ENCODE measurements around the gene RSPH3.

- PRO-cap = no peak
Measured at GRCh38 chr6:158083260-158083856, 84.7 kb downstream of the SERAC1 start.

GRCh38 chr6:158086426-158087463 lies 81.3 kb downstream of the SERAC1 start:
- PRO-cap = no peak

- PRO-cap = no peak
Measured at GRCh38 chr6:158323956-158325019, 12.0 kb downstream of the TULP4 start.

DNA sequence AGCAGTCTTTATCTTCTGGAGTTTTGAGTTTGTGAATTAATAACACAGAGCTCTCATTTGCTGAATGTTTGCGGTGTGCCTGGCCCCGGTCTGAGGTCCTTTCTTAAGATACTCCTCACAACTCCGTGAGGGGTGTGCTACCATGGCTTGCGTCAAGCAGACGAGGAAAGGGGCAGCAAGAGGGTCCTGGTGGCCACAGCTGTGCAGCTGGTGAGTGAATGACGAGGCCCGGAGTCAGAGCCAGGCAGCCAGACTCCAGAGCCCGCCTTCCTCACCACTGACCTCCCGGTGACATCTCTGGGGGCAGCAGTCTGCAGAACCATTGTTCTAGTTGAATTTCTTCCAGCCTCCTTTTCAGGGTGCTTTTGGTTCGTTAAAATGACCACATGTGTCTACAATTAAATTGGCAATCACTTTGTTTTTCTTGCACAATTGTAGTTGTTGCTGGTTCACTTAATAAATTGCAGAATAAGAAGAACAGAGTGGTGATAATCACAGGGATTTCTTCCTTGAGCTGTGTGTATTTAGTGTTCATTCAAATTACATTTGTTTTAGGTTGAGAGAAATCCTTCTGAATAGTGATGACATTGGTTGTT lies 96.3 kb downstream of the TULP4 start:
- PRO-cap = no peak

DNA sequence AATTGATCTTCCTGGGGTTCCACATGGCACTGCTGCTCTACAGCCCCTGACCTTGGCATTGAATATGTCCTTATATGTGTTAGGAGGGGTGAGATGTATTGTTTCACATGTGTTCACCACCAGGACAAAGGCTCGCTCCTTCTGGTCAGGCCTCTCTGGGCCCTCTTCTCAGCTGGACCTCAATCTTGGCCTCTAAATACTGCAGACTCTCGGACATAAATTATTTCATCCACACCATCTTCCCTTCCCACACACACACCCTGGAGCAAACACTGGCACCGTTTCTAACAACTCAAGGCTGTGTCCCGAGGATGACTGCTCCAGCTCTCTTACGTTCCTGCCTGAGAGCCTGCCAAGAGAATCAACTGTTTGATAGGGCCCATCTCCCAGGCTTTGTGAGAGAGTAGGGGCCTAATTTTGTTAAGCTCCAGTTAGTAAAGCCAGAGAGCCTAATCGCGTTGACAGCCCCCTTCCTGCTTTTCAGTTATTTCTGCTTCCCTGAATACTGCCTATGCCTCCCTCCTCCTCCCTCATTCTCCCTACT lies 118.3 kb upstream of the TMEM181 start:
- PRO-cap = no peak

DNA sequence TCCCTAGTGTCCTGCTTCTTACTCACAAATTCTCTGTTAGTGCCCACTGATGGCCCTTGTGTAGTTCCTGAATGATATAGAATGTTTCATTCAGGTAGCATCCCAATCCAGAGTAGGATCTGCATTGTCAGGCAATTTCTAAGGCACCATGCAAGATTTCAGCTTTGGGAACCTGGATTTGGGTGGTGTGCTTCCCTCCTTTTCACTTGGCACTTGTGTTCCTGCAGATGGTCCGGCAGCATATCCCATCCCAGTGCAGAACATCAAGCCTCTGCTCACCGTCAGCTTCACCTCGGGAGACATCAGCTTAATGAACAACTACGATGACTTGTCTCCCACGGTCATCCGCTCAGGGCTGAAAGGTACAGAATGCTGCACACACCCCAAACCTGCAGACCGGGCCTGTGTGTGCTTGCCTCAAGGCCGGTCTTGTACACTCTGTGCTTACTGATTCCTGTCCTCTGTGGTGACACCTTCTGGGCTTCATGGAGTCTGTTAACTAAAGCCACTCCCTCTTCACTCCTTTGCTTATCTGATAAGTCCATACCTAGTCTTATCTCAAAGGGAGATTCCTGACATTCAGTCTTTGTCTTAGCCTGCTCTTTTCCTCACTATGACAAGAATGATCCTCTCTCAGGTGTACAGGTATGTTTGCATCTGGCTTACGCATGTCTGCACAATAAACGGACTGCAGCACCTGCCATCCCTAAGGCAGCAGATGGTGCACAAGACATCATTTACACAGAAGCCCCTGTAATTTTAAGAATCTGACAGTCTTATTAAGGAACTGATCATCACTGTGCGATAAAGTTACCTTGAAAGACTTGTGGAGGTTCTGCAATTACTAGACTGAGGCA lies 107.8 kb upstream of the TMEM181 start:
- PRO-cap = no peak

GRCh38 chr6:158479726-158479972 lies 80.2 kb upstream of the TMEM181 start:
- PRO-cap = no peak

- PRO-cap = no peak
Measured at GRCh38 chr6:158609372-158609930, 35.1 kb downstream of the DYNLT1 start.

GRCh38 chr6:158631668-158632056 lies 12.9 kb downstream of the DYNLT1 start:
- PRO-cap = no peak

DNA sequence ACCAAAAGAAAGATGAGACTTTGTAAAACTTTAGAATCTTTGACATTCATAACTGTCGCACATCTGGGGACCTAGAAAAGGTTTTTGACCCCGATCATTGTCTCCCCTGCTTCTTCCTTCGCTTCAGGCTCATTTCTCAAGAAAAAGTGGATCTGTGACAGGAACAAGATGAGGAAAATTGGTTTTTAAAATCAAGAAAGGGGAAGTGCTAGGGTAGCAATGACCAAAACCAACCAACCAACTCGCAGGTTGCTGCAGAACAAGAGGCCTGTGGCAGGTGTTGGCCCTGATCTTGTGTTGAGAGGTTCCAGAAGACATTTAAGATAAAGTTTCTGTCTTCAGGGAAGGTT lies 17.7 kb downstream of the SYTL3 start:
- PRO-cap = no peak

GRCh38 chr6:158760219-158760420 lies 59.0 kb downstream of the EZR start:
- PRO-cap = no peak

DNA sequence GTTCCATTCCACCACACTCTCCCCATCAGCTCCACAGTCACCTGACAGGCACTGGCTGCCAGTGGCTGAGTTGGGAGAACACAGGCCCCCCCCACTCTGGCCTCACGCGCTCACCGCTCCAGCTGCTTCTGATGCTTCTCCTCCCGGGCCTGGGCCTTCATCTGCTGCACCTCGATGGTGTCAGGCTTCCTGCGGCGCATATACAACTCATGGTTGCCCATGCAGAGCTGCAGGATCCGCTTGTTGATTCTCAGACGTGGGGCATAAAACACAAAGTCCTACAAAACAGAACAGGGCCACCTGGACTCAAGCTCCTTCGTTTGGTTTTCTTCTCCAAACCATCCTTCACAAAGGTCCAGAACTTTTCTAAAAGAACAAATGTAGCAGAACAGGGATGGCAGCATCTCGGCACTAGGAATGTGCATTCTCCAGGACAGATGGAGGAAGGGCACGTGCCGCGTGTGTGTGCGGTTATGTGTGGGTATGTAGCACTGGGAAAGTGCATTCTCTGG lies 48.0 kb downstream of the EZR start:
- PRO-cap = no peak

DNA sequence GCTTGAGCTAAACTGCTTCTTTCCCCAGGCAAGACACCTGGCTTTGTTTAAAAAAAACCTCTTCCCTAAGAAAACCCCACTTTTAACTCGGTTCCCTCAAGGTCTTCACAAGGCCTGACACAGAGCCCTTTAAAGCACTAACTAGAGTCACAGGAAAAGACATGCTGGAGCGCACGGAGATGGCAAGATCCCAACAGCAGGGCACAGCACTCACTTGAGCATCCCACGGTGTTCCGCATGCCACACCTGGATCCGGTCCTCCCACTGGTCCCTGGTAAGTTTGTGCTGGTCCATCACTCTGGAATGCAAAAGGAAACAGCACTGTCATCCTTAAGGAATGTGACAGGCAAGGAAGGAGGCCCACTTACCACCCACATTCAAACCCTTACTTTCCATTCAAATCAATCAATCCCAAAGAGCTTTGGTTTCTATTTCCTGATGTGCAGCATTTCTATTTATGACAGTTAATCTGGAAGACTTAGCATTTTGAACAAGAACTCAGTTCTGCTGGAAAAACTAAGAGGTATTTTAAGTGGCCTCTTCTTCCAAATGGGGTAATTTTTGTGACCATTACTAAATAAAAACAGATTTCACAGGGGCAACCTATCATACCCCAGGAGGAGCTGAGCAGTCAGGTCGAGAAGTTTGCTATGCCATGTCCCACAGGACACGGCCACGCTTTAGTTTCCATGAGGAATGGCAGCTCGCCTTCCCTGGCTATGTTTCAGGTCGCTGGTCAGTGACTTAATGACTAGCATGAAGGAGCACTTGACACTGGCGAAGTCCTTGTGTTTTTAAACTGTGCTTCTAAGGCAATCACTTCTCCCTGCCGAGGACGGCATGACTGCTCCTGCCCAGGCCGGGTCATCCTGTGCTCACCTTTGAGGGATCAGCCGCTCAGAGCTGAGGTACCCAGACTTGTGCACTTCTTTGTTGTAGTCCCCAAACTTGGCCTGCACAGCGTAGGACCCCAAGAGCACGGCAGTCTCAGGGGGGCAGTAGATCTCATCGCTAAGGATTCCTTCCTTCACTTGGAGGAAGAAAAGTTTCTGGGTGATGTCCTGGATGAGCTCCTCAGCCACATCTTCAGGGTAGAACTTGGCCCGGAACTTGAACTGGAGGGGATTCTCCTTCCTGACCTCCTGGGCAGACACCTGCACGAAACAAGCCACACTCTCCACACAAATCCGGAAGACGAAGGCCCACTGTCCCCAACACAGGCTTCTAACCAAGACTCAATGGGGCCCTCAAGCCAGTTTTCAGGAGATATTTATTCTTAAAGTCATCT lies 34.3 kb downstream of the EZR start:
- PRO-cap = unidirectional peak, minus-strand start at position 1,090 of the sequence

DNA sequence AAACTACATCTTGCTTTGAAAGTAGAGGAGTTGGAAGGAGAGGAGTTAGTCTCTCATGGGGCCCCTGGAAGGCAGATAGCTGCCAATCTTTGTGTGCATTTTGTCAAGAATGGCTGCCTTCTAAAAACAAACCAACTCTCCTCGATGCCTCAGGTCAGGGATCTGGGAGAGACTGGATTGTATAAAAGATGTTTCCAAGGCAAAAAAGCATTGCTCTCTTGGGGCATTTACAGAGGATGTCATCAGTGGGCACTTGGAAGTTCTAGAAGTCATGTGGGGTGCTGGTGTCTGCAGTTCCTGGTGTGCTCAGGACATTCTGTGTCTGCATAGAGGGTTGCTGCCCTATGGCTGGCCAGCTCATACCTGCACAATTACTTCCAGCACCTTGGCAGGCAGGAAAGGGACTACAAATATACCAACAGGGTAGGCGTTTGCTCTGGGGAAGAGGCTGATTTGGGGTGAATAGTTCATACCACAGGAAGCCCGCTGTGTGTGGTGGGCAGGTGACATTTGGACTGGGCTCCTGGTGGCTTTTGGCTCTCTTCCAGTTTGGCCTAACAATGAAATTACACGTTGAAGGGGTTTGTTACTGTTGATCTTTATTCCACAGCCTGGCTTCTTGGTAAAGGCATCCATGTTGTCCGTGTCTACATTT lies 88.4 kb downstream of the RSPH3 start:
- PRO-cap = bidirectional peak, plus-strand start at position 319 of the sequence, minus-strand start at position 241 of the sequence

- PRO-cap = no peak
Measured at GRCh38 chr6:158922079-158922488, 77.9 kb downstream of the RSPH3 start.

- PRO-cap = bidirectional peak, plus-strand start at chr6:158999975, minus-strand start at chr6:158999767; bidirectional peak, plus-strand start at chr6:159000186, minus-strand start at chr6:159000180
Measured at GRCh38 chr6:158999378-159000378, at the start of gene RSPH3. TSS of gene RSPH3 (minus strand) at chr6:159000202.

DNA sequence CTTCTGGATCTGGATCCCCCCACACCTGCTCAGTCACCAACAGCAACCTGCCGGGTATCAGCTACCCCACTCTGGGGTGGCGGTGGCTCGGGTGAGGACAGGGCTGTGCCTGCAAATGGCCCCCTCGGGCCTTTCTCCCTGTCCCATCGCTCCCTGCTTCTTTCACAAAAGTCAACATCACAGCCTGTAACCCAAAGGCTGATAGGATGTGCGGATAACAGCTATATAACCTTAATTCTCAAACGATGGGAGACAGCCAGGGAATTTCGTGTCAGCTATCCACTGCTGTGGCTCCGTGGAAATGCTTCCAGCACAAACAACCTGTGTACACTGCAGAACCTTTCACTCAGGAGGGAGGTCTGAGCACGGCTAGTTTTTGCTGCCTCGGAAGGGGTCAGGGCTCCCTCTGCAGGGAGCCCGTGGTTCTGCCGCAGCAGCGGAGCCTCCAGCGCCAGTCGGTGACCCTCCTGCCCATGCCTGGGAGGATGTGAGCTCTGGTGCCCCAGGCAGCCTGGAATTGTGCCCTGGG lies 59.2 kb upstream of the TAGAP start:
- PRO-cap = unidirectional peak, minus-strand start at position 295 of the sequence; unidirectional peak, minus-strand start at position 348 of the sequence

- PRO-cap = bidirectional peak, plus-strand start at chr6:159107012, minus-strand start at chr6:159106860
Measured at GRCh38 chr6:159106596-159107248, 61.9 kb upstream of the TAGAP start.

GRCh38 chr6:159107249-159108172 lies 61.7 kb upstream of the FNDC1 start:
- PRO-cap = bidirectional peak, plus-strand start at chr6:159107764, minus-strand start at chr6:159107650

GRCh38 chr6:159749155-159749726 lies 12.6 kb upstream of the ACAT2 start:
- PRO-cap = no peak

Measured in pulmonary lymph node (tissue), 1 donor.